Metastatic Liver Carcinoma in the Lung (tissue), 2 donors: ENCODE results near the genes DLEU7 and UTP14C.

GRCh38 chr13:50126869-50127867 is 111.9 kb downstream of the KCNRG start:
- PRO-cap, 2 experiments: no peak in any of the 2 experiments

GRCh38 chr13:50140752-50141078 is 125.5 kb downstream of the KCNRG start:
- PRO-cap, 2 experiments: no peak in any of the 2 experiments

- PRO-cap, 2 experiments: no peak in any of the 2 experiments
Observed at GRCh38 chr13:50186223-50186711, 171.0 kb downstream of the KCNRG start.

GRCh38 chr13:50357336-50357997 is 342.2 kb downstream of the KCNRG start:
- PRO-cap, 2 experiments: no peak in any of the 2 experiments

DNA sequence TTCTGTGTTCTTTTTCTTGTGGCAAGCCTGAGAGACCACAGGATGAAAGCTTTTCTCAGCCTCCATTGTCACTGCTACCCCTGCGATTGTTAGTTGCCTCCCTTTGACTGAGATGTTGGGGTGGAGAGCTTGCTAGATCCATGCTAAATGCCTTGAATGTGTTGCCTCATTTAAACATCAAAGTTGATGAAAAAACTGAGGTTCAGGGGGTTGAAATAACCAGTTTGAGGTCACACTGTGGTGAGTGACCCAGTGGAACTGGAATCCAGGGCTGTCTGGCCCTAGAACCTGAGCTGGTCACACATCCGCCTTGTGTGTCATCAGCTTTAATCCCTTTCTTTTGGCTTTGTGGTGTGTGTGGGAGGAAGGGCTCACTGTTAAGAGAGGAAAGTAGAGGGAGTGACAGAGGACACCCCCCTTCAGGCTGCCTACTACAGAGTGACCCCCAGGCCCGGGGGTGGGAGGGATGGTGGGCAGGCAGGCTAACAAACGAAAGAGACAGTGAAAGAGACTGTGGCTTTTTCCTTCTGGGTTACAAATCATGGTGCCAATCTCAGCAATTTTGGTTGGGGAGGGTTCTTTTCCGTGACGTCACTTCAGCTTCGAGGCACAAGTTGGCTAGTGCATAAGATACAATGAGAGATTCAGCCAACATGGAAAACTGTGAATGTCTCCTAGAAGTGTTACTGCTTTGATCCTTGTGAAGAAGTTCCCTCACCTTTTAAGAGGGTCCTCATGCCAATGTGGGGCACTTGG is 165.0 kb downstream of the DLEU7 start:
- PRO-cap, 2 experiments: no peak in any of the 2 experiments

- PRO-cap, 2 experiments: no peak in any of the 2 experiments
Observed at GRCh38 chr13:50714789-50715251, 128.7 kb downstream of the DLEU7 start.

DNA sequence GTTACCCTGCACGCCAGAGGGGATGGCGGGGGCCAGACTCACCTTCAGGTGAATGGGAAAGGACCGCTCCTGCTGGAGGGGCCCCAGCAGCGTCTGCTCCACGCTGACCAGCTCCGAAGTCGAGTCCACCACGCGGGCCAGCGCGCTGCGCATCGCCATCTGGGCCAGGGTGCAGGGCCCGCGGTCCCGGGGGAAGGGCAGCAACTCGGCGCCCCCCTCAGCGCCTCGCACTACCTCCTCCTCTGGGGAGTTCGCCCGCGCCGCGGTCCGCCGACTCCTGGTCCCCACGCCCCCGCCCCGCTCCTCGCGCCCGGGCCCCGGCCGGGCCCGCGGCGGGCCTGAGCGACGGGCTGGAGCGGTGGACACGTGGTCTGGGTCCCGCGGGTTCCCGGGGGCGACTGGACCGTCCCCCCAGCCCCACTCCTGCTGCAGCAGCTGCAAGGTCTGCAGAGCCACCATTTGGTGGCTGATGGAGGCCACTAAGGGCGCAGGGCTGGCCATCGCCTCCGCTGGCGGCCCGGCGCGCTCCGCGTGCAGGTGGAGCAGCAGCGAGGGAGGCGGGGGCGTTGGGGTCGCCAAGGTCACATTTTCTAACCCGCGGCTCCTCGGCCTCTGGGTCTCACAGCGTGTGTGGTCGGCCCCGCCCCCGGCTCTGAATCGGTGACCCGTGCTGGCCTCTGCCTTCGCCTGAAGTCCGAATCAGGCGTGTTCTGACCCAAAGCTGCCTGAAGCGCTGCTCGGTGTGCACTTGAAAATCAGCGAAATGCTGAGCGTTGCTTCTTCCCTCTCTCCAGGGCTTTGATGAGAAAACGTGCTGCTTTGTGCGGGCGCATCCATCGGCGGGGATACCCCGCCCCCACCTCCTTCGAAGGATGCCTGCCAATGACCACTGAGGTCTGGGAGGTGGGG is at the start of gene DLEU7:
Gene DLEU7 (minus strand): TSS at position 547 of the 909 bp plus-strand sequence.
- PRO-cap, 2 experiments: no peak in any of the 2 experiments

GRCh38 chr13:50911439-50911829 is 1.8 kb downstream of the RNASEH2B start:
- PRO-cap, 2 experiments: no peak in any of the 2 experiments

- PRO-cap, 2 experiments: no peak in any of the 2 experiments
Observed at GRCh38 chr13:51171891-51172624, 50.1 kb upstream of the FAM124A start.

DNA sequence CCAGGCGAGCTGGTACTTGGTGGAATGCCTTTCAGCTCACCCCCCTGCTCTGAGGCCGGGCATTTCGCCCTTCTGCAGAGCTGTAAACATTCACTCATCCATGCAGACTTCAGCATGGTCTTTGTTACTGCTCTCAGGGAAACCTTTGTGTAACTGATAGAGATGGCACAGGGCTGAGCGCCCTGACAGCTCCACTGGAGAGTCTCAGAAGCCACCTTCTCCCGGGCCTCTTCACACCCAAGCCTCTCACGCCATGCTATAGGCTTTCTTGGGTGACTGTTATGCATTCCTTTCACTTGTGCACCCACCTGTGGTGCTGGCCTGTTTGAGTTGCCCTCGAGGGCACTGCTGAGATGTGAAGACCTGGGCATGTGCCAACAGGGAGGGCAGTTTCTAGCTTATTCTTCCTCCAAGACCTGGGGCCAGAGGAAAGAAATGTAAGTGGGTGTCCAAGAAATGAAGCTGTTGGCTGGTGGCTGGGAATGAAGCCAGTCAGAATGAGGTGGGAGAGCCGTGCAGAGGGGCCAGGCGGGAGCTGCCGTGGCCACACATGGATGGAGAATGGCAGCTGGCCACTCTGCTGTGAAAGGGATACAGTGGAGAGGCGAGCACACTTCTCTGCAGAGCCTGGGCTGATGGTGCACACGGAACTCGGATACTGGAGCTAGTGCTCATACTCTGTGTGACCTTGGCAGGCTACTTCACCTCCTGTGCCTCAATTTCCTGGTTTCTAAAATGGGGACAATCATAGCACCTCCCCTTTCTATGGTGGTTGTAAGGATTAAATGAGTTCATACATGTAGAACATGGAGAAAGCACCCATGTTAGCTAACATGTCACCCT is 24.7 kb downstream of the FAM124A start:
- PRO-cap, 2 experiments: no peak in any of the 2 experiments

DNA sequence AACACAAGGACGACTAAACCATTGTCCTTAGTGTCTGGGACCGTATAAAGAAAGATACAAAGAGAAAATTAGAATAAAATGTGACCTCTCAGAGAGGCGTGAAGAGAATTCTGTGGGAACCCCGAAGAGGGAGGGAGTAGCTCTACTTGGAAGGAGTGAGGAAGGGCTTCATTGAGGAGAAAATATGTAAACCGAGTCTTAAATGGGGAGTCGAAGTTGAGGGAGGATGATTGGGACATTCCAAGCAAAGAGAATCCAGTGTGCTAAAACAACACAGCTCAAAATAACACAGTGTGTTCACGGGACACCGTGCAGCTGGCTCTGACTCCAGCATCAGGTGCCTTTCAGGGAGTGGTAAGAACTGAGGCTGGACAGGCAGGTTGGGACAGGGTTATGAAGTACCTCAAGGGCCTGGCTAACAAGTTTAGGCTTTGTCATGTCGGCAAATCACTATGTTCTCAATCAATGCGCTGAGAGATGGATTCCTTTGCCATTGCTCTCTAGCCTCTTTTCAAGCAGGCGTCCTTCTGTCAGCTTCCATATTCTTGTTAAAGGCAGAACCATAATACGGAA is 27.6 kb upstream of the WDFY2 start:
- PRO-cap, 2 experiments: no peak in any of the 2 experiments

DNA sequence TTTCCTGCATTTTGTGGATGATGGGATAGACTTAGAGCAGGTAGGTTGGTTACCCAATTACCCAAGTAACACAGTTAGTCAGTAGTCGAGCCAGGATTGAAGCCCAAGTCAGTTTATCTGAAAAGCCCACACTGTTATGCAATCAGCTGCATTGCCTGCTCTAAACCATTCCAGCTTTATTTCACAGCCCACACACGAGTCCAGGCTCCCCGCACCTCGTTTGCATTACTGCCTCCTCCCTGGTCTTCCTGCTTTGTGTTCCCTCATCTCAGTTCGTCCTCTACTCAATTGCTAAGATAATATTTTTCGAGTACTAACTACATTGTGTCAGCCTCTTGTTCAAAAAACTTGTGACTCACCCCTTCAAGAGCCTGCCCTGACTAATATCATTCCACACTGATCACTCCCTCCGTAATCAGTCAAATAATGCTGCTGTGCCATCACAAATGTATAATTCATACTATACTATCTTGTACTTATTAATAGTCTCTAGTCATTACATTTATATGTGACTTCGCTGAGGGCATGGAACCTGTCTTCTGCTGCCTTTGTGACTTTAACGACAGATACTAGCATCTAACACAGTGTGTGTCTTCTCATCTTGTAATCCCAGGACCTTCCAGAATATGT is 26.3 kb upstream of the WDFY2 start:
- PRO-cap, 2 experiments: no peak in any of the 2 experiments

GRCh38 chr13:51590903-51591403 is 6.7 kb downstream of the WDFY2 start:
- PRO-cap, 2 experiments: no peak in any of the 2 experiments

DNA sequence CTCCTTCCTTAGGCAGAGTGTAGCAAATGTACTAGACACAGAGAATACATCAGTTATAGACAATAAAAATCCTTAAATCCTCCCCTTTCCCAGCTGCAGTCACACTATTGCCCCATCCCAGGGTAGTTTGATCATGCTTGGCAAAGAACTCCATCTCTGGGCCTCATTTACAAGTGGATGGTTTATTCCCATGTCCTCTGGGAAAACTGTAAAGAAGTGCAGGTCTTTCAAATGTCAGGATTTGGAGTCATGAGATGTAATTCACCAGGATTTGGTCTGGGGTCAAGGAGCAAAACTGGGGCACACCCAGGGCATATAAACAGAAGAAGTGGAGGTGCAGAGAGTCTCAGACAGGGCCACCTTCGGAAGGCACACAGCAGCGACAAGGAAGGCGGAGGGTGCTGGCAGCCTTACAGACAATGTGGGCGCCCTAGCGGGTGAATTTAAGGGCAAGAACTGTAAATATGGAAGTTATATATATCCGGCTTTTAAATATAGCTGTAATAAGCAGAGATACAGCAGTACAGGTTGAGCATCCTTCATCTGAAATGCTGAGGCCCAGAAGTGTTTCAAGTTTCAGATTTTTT is 31.3 kb downstream of the DHRS12 start:
- PRO-cap, 2 experiments: no peak in any of the 2 experiments

DNA sequence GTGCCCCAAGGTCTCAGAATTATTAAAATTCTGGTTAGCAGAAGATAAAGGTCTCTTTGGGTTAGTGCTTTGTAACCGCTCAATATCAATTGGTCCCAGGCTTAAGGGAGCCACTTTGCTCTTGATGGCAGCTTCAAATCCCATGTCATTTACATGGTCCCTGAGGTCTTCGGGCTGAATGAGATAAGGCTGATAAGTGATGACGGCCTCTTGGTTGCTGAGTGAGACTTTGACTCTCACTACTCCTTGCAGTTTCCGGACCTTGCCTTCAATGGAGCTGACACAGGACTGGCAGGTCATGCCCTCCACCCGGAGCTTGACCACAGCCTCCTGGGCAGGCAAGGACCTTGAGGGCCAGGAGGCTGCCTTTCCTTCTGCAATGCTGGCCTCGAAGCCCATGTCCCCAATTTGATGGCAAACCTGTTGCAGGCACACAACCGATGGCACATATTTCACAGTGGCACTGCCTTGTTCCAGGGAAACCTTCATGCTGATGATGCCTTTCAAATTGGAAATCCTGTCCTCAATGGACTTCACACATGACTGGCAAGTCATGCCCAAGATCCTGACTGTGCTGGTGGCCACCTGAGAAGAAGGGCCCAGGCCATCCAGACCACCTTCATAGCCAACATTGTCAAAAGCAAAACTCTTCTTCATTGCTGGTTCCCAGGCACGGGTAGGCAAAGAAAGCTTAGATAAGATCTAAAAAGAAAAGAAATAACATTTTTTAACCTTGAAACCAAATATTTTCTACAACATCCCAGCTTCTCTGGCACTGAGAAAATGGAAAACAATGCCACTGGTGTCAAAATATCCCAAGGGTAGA is 36.6 kb downstream of the ATP7B start:
- PRO-cap, 2 experiments: no peak in any of the 2 experiments

DNA sequence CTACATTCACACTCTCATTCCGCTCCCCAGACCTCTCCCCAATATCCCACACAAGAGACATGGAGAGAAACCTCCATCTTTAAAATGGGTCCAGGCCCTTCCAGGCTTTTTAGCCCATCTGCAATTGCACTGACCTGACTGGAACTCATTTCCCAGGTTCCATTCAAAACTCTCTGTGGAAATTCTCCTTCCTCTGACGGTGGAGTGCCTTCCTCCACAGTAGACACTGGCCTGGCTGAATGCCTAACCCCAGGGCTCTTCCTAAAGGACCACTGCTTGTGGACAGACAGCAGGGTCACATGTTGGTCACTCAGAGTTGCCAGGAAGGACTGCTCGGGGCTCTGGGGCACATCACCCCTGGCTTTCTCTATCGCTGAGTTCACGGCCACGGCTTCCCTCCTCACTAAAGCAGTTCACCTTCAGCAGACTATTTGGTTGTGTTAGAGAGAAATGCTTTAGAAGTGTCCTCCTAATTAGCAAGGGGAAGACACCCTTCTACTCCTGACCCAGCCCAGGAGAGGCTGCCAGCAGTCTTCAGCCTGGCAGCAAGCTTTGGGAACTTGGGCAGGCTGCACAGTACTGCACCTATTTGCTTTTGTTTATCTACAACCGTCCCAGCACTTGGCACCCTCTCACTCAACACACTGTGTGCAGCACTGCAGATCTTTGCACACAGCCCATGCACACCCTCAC is 15.9 kb downstream of the ATP7B start:
- PRO-cap, 2 experiments: no peak in any of the 2 experiments

- PRO-cap, 2 experiments: no peak in any of the 2 experiments
Observed at GRCh38 chr13:51997752-51998578, 13.3 kb downstream of the ATP7B start.

DNA sequence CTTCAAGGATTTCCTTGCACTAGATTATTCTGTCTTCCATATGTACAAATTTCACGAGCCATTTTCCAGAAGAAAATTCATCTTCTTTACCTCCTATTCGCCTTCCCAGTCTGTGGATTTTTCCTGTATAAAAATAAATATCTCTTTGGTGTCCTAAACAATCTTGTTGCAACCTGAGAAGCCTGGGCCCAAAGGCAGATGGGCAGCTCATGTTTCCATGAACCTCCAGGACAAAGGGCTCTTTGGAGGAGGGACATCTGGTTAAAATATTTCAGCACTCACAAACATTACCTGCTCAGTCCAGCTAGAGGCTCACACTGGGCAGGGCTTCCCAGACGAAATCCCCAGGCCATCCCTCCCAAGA is 12.7 kb downstream of the ATP7B start:
- PRO-cap, 2 experiments: no peak in any of the 2 experiments

DNA sequence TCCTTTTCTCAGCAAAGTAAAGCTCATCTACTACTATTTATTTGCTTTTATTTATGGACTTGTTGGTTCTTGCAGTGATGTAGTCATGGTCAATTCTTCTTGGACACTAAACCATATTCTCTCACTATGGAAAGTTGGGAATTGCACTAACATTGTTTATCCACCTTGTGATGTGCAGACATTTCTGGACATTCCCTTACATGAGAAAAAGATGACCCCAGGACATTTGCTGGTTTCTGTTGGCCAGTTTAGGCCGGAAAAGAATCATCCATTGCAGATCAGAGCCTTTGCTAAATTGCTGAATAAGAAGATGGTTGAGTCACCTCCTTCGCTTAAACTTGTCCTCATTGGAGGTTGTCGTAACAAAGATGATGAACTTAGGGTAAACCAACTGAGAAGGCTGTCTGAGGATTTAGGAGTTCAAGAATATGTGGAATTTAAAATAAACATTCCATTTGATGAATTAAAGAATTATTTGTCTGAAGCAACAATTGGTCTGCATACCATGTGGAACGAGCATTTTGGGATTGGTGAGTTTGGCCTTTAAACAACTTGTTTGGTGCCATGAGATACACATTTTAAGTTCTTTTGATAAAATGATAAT is at the start of gene UTP14C:
Gene UTP14C (plus strand): TSS at position 284 of the 604 bp plus-strand sequence.
- PRO-cap, 2 experiments: no peak in any of the 2 experiments

- PRO-cap, 2 experiments: no peak in any of the 2 experiments
Observed at GRCh38 chr13:52454866-52455197, 446 bp upstream of the CKAP2 start.